ENCODE results near the gene NHSL1.

DNA sequence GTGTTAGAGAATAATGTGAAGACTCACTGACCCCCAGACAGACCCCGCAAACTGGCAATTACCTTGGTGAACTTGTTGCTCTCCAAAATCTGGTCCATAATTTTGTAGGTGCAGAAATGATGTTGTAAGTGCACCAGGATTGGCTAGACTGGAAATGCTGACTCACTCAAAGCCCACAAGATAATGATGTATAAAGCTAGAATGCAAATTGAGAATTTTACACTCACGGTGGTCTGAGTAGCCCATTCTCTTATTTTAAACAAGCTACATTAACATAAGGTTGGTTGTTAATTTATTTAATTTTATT, 74.4 kb upstream of the TNFAIP3 start:
- PRO-cap, 2 experiments: no peak in any of the 2 experiments

DNA sequence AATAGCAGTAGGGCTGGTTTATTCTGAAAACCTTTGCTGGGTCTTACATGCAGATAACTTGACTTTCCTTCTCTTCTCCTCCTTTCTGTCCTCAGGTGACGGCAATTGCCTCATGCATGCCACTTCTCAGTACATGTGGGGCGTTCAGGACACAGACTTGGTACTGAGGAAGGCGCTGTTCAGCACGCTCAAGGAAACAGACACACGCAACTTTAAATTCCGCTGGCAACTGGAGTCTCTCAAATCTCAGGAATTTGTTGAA, 7.6 kb downstream of the TNFAIP3 start:
- PRO-cap, 2 experiments: no peak in any of the 2 experiments

DNA sequence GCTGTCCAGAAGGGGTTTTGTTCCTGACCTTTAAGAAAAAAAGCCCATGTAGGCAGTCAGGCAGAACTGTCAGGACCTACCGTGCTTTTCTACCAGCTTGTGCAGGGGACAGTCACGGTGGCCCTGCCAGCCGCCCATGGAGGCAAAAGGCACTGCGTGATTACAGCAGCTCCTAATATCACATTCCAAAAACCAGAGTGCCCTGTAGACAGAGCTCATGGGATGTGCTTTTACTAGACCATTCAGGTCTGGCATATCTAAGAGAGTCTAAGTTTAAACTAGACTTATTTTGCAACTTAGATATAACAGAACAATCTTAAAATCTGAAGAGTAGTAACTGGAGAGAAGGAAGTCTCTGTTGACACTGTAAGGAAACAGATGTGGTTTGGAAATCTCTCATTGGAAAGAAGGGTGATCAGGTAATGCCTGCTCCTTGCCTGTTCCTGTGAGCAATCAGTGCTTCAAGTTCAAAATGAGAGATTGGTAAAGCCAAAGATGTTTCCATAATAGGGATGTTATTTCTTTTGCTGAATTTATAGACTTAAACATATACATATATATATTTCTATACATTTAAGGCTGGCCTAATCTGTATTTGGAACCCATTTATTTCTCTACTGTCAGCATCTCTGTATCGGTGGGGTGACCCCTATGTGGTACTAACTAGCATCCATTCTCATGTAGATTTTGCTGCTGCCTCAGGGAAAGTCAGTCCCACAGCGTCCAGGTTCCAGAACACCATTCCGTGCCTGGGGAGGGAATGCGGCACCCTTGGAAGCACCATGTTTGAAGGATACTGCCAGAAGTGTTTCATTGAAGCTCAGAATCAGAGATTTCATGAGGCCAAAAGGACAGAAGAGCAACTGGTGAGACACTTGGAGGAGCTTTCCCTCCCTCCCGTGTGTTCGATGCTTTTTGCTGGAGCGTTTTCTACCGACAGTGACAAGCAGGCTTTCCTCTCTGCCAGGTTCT, 12.6 kb downstream of the TNFAIP3 start:
- PRO-cap, 2 experiments: no peak in any of the 2 experiments

DNA sequence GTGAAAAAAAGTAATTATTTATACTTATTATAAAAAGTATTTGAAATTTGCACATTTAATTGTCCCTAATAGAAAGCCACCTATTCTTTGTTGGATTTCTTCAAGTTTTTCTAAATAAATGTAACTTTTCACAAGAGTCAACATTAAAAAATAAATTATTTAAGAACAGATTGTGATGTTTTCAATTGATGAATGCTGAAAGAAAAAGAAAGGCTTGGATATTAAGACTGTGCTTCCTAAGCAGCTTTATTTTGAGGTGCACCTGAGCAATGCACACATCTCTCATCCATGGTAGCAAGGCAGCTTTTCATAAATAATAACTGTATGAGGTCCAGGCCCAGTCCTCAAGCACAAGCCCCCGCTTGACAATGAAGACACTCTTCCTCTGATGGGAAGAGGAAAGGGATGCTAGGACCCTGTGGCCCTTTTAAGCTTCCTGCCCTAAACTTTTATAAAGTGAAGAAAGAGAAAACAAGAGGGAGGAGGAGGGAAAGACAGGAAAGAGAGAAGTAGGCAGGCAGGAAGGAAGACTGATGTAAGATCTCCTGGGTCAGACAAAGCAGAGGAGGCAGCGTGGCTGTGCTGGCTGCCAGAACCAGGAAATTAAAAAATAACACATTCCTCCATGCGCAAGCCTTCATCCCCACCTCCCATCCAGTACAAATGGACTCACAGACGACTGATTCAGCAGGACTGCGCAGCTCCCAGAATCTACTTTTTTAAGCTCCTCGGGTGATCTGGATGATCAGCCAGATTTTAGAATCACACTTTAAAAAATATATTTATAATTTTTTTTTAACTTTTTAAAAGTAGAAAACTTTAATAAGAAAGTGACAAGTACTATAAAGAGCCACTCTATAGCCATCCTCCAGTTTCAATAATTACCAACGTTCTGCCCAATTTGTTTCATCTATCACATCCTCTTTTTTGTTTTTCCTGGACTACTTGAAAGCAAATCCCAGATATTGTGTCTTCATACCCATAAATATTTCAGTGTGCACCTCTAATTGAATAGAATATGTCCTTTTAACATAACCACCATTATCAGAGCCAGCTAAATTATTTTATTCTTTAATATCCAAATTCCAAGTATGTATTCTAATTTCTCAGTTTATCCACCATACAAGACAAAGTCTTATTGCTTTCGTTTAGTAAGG, 16.5 kb downstream of the TNFAIP3 start:
- PRO-cap, 2 experiments: peak in 1 of 2 experiments; most common plus-strand start position 471 of the sequence (in 1)

GRCh38 chr6:137910421-137910904, 43.4 kb downstream of the TNFAIP3 start:
- PRO-cap, 2 experiments: no peak in any of the 2 experiments

DNA sequence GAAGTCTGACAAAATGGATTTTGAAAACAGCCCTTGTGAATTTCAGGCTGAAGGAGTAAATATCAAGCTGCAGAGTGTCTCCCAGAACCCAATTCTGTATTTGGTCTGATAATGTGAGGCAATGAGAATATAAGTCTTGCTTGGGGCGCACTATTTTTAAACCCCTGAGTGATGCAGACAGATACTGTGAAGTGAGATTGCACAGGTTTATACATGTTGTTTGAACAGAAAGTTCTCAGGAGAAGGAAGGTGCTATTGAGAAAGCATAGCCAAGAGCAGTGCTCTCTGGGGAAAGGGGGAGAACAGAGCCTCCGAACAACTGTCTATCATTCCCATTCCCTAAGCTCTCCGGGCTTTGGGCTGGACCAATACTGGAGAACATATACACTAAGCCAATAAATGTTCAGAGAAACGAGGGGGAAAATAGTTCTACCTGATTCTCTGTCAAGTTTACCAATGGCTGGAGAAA, 75.8 kb downstream of the PERP start:
- PRO-cap, 2 experiments: no peak in any of the 2 experiments

- PRO-cap, 2 experiments: no peak in any of the 2 experiments
These were observed 72.0 kb downstream of the PERP start for GRCh38 chr6:138035214-138035602.

DNA sequence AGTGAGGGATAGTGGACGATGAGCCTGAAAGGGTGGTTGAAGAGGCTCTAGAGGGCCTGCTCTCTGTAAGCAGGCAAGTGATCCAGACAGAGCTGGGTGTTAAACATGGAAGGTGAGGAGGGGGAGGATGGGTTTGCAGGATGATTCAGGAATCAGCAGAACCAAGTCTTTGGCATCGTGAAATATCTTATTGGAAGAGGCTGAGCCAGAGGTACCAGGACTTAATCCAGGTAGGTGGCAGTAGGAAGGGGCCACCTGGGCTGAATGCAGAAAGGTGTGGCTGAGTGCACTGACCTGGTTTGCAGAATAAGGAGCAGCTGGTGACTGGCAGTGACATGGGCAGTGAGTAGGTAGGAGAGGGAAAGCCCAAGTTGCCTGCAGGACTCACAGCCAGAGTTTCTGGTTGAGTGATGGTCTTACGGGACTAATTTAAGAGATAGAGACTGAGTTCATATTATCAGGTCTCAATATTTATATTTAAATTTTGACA, 1.0 kb upstream of the PBOV1 start:
- PRO-cap, 2 experiments: no peak in any of the 2 experiments

- PRO-cap, 2 experiments: no peak in any of the 2 experiments
These were observed 4.6 kb upstream of the PBOV1 start for GRCh38 chr6:138222895-138223217.

DNA sequence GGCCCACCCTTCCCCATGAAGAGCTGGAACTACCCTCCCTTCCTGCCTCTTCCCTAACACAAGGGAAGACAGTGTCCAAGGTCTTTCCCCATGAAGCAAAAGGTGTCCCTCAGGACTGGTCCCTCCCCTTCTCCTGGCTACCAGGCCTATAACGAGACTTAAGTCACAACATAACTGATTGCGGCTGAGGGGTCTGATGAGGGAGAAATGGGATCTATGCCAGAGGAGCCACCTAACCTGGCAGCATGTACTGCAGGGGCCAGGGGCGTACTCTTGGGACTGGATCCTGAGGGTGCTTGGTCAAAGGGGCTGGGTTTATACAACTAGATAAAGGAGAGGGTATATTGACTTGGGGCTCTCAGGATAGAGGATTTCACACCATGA, 11.8 kb downstream of the HEBP2 start:
- PRO-cap, 2 experiments: no peak in any of the 2 experiments

- PRO-cap, 2 experiments: no peak in any of the 2 experiments
These were observed 20.2 kb downstream of the HEBP2 start for GRCh38 chr6:138424114-138424805.

DNA sequence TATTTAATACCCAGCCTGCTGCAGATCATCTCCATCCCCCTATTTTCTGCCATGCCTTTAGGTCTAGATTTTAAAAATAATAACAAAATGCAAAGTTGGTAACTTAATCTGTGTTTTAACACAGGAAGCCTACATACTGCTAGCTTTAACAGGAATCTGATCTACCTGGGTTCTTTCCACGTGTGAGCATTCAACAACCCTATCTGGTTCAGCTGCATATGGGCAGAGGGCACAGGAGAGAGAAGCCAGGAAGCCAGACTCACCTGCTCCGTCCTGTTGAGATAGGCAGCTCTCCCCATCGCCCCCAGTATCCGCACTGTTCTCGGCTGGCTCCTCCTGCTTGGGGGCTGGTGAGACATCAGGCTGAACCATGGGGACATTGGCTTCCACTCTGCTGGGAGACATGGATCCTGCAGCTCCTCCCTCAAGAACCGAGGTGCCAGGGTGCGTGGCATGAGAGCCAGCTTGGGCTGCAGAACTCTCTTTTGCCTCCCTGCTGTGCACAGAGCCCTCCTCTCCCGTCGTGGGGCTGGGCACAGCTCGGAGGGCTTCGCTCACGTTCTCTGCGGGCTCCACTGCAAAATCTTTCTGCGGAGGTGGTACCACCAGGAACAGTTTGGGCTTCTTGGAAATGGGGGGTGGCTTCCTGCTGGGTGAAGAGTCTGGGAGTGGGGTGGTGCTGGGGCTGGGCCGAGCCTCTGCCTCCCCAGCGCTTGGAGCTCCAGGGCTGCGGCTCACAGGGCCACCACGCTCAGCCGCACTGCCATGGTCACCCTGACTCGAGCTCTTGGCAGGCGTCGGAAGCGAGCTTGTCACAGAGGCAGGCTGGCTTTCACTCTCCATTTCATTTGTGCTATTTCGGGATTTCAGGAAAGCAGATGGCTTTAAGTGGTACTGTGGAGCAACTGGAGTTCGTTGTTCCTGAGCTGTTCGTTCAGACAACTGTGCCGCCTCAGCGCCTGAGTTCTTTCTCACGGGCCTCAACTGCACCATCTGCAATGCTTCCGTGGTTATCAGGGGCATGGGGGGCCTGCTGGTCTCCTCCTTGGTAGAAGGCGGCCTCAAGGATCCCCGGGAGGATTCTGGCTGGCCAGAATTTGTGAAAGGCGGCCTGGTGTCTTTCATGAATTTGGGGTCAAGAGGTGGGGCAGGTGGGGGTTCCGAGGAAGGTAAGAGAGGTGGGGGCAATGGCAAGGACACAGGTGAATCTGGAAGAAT, 26.5 kb downstream of the HEBP2 start:
- PRO-cap, 2 experiments: no peak in any of the 2 experiments

- PRO-cap, 2 experiments: no peak in any of the 2 experiments
These were observed 28.8 kb downstream of the HEBP2 start for GRCh38 chr6:138432821-138433162.

GRCh38 chr6:138439361-138440069, 35.5 kb downstream of the HEBP2 start:
- PRO-cap, 2 experiments: no peak in any of the 2 experiments

DNA sequence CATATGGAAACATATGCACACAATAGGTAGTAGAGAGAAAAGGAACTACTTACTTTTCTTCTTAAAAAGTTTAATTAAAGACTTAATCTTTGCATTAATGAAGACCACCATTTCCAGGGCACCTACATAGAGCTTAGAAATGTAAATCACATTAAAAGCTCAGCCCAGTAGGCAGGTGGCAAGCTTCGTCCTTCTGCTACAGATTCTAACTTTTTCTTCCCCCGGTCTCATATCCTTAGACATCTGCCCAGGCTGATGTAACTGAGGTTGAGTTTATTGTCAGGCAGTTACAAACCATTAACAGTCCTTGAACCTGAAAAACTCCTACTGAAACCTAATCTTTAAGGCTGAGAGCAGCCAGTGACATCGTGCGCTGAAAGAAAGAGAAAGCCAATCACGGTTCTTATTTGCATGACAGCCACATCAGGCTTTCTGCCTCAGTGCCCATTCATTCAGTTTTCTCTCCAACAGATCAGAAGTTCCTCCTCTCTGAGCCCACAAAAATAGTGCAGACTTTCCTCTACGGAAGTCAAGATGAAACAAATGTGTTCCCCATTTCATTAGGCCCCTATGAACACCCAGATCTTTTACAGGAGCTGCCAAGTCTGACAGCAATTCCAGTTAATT, at the start of gene NHSL1:
Gene NHSL1, minus strand, starts transcription at position 315 of the 627 bp plus-strand sequence.
- PRO-cap, 2 experiments: peak in 1 of 2 experiments; most common plus-strand start position 455 of the sequence (in 1); most common minus-strand start position 207 of the sequence (in 1)

DNA sequence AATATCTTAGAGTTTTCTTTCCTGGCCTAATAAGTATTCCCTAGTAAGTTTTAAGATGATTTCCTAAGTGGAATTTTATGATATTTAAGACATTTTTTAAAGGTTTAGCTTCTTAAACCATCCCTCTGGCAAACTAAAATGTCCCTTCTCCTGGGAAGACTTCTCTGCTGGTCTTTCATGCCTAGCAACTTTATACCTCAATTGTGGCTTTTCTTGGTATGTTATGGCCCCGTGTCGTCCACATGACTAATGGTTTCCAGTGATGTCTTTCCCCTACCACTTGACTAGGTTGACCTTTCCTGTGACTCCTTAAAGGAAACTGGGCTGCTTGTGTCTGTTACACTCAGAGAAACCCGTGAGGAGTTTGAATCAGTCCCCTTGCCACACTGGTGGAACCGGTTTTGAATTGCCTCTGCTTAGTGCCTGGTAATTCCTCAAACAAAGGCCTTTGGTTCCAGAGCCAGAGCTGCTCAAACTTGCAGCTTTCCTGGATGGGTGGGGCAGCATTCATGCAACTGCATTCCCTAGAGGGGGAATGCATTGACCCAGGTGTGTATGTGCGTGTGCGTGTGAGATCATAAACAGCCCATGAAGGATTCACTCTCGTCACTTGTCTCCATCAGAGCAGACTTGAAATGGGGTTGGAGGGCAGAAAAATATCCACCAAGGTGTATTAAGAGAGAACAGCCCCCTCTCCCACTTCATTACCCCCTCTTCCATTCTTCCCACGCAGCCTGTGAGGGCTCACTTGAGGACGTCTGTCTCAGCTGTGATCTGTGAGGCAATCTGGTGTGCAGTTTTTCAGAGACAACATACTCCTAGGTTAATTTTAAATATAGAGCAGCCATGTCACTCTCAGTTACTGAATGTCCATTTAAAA, 22.0 kb downstream of the ECT2L start:
- PRO-cap, 2 experiments: no peak in any of the 2 experiments

DNA sequence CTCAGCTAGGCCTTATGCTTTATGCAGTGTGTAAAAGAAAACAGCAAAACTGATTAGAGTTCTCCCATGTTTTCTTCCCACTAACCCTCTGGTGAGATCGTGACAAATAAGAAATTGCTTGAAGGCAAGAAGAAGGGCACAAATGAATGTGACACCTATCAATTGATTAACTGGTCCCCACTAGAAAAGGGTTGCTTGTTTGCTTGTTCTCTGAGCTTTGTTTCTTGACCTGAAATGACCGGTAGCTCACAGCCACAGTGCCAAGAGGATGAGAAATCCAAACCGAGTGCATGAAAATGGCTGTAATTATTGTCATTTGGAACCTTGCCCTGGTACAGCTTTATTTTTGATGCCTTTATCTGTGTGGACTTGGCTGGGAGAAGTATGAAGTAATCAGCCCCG, 48.1 kb downstream of the ECT2L start:
- PRO-cap, 2 experiments: no peak in any of the 2 experiments

DNA sequence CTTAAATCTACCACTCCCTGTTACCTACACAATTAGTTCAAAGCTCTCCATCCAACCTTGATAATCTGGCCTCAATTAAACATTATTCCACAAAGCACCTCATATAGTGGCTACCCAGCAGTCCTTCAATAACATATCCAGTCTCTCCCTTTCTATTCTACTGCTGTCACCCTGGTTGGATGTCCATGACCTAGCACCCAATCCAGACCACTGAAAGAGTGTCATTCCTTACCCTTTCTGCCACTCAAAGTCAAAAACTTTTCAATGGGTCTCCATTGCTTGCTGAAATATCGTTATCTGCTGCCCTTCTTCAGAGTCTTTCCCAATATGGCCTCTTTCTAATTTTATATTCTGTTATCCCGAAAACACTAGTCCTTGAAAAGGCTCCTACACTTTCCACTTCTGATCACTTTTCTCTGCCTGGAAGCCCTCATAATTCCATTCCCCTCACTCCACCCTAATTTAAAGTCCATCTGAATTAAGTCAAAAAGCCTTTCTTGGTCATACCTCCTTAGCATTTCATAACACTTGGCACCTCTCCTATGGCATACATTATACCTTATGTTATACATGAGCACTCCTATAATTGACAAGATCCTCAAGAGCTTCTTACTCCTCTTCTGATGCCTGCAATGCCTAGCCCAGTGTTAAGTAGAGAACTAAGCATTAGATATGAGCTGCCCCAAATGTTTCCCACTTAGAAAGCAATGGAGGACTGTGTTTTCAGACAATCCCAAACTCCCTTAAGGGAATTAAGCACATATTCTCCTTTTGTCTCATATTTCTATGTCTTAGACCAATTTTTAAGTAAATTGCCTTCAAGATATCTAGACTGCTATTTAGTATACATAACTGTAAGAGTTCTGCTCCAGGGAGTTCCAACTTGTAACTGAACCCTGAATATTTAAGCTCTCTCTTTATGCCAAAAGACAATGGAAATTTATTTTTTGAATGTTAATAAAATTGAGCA, 3.0 kb downstream of the REPS1 start:
- PRO-cap, 2 experiments: no peak in any of the 2 experiments

DNA sequence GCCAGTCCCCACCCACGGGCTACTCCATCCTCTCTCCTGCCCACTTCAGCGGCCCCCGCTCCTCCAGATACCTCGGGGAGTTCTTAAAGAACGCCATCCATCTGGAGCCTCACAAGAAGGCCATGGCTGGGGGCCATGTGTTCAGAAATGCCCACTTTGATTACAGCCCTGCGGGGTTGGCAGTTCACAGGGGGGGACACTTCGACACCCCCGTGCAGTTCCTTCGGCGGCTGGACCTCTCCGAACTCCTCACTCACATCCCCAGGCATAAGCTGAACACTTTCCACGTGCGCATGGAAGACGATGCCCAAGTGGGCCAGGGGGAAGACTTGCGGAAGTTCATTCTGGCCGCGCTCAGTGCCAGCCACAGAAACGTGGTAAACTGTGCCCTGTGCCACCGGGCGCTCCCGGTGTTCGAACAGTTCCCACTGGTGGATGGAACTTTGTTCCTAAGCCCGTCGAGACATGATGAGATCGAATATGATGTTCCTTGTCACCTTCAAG, 32.0 kb downstream of the HECA start:
- PRO-cap, 2 experiments: no peak in any of the 2 experiments

- PRO-cap, 2 experiments: no peak in any of the 2 experiments
These were observed 36.9 kb downstream of the HECA start for GRCh38 chr6:139171688-139172173.

Data from Metastatic Liver Carcinoma in the Lung (tissue), 2 donors.